Mammary epithelial cell (primary cell): ENCODE measurements around the gene PPP4R2.

DNA sequence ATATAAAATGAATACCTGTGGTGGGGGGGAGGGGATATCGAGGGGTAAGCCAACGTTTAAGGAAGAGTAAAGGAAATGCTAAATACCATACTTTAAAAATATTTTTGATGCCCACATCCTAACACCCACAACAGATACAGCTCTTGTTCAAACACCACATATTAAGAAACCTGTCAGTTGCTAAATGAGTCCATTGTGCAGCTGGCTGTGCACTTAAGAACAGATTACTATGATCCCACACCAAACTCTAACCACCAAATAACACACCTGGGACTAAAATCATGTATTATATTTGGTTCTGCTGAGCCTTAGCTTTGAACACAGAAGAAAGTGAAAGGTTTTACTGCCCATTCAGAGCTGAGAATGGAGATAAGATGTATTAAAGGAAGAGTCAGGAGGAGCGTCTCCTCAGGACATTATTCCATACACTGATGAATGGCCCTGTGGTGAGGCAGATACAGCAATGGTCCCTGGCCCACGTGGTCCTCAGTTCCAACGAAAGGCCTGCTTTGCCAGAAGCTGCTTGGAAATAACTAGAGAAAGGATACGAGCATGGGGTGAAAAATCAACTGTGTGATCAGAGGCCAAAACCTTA lies 515.4 kb downstream of the FOXP1 start:
- CAGE, long polyA plus RNA, result no peak
- RRBS, result no CpG with 5 or more reads among the region's 6 CpGs

GRCh38 chr3:71089246-71089762 lies 494.2 kb downstream of the FOXP1 start:
- CAGE, long polyA plus RNA, result no peak
- RRBS, result no CpG with 5 or more reads among the region's 2 CpGs

DNA sequence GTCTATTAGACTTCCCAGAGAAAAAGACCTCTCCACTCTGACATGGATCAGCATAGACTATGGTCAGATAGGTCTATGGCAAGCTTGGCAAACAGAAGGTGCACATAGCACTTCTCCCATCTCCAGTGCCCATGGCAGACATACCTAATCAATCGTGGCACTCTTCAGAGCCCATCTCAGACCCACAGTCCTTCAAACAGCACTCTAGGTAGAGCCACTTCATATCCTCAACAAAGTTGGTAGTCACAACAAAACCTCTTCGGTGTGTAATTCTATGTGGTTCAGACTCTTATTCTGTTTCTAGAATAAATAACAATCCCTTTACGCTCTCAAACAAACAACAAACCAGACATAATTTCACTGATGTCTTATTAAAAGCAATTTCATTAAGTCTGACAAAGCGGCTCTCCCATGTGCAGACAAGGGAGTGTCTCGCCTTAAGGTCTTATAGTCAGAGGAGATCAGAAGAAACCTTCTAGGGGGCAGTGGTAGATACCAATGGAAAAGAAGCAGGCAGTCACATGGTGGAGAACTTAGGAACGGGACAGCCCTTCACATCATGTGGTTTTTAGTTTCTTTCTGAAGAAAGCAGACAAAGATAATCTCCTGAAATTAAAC lies 483.4 kb downstream of the FOXP1 start:
- CAGE, long polyA plus RNA, result no peak
- RRBS, result no CpG with 5 or more reads among the region's 6 CpGs

DNA sequence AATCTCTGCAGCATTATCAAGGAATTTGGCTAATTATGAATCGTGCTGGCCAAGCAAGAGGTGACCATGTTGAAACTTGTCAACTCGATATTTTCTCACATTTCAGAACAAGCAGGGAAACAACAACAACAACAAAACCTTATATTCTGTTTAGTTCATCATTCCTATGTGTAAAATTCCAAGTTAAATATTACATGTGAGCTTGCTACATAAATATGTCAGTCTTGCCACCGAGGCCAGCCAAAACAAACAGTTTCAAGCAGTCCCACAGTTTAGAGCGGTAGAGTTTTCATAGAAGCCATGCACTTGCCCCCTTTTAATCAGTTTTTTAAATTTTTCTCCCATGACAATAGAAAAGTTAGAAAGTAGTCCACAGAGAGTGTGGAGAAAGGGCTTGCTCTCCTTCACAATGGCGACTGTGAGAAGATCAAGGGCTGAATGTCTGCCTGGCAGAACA lies 420.0 kb downstream of the FOXP1 start:
- CAGE, long polyA plus RNA, result no peak
- RRBS, result no CpG with 5 or more reads among the region's 5 CpGs

DNA sequence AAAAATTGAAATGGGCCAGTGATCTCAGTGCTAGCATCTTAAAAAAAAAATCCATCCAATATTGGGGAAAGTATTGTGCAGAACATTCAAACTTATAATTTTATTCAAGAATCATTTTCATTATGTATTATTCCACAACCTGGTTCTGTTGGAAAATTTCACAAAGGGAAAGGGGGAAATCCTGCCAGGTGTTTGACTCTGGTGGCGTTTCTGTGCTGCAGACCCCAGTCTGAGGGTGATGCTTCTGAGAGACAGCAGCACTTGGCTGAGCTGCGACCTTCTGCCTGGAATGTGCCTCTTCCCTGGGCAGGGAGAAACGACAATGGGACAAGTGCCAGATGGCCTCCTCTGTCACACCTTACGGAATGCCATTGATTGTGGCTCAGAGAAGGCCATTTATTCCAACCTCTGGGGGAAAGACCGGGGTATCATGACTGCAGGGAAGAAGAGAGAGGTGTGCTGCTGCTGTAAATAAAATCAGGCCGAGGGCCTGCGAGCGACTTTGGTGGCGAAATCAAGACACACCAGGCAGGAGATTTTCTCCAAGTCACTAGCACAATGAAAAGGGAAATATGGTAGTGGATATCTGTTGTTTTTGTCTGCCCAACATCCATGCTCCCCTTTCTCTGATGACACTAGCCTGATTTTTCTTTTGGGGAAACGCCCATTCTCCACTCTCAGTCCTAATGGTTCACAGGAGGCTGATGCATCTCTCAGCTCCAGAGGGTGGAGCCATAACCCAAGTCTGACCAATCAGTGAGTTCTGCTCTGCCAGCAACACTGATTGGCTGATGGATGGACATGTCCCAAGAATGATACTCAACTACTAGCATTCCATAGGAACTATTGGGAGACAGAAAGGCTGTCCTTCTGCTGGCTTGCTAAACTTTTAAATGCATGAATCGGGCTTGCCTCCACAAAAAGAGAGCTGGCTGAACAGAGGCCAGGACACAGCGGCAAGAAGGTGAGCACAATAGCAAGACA lies 336.2 kb downstream of the FOXP1 start:
- CAGE, long polyA plus RNA, result no peak
- RRBS, result no CpG with 5 or more reads among the region's 12 CpGs

- CAGE, long polyA plus RNA, result no peak
- RRBS, result 98% methylated on average over 1 of the region's 7 CpGs
Measured at GRCh38 chr3:71299129-71299759, 284.3 kb downstream of the FOXP1 start.

- CAGE, long polyA plus RNA, result no peak
- RRBS, result no CpG with 5 or more reads among the region's 10 CpGs
Measured at GRCh38 chr3:71319583-71320285, 263.8 kb downstream of the FOXP1 start.

- CAGE, long polyA plus RNA, result no peak
- RRBS, result no CpG with 5 or more reads among the region's 5 CpGs
Measured at GRCh38 chr3:71358990-71359571, 224.4 kb downstream of the FOXP1 start.

DNA sequence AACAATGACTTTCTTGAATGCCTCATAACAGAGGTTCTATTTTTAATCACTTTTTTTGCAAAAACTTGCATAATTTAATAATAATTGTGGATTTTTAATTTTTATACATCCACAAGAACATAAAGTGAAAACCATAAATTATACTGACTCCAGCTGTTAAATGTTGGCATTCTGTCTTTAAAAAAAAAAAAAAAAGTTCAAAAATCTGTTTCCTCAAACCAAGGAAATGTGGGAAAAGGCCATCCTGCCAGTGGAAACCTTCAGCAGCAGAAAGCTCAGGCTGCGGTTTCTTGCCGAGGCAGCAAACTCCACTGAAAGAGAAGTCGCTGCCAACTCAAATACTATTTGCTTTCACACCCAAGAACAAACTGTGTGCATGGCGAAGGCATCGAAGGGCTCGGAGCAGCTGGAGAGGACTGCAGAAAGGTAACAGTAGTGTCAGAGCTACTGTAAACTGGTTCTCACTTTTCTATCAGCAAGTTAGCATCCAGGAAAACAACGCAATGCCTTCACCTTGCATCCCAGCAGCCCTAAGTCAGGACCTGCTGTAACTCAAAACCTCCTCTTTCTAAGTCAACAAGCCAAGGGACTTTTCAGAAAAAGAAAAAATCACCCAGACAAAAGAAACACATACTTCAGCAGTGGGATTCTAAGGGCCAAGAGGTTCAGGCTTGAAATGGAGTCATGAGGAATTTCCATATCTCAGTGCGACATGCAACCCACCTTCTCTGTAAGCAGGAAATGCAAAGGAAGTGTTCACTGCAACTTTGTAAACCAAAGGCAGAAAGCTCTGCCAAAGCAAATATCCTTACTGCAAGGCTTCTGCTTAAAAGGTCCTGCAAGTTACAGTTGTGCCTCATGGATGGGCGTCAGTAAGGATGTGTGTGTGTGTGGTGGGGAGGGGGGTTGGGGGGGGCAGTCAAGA lies 193.6 kb downstream of the FOXP1 start:
- CAGE, long polyA plus RNA, result no peak
- RRBS, result no CpG with 5 or more reads among the region's 9 CpGs

DNA sequence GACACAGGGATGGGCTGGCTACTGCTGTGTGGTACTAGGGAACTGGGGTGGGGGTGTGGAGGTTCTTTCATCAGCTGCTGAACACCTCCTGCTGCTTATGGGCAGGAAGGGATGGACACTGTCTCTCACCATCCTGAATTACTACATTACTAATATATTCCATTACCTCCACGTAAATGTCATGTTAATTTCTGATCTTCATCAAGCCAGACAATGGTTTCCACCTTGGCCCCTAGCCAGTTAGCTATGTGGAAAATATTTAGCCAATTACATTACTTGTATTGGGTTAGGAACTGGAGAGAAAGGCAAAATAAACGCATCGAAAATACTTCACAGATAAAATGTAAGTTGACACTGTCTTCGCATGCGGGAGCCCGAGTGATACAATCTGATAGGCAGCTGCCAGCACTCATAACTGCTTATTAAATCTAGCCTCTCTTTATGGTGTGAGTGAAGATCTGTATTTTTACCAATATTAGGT lies 95.1 kb downstream of the FOXP1 start:
- CAGE, long polyA plus RNA, result no peak
- RRBS, result no CpG with 5 or more reads among the region's 6 CpGs

- CAGE, long polyA plus RNA, result no peak
- RRBS, result no CpG with 5 or more reads among the region's 10 CpGs
Measured at GRCh38 chr3:71755224-71755557, 1.5 kb downstream of the GPR27 start.

GRCh38 chr3:72099975-72101236 lies 315.5 kb upstream of the PROK2 start:
- CAGE, long polyA plus RNA, result no peak
- RRBS, result 50% methylated on average over 3 of the region's 43 CpGs

DNA sequence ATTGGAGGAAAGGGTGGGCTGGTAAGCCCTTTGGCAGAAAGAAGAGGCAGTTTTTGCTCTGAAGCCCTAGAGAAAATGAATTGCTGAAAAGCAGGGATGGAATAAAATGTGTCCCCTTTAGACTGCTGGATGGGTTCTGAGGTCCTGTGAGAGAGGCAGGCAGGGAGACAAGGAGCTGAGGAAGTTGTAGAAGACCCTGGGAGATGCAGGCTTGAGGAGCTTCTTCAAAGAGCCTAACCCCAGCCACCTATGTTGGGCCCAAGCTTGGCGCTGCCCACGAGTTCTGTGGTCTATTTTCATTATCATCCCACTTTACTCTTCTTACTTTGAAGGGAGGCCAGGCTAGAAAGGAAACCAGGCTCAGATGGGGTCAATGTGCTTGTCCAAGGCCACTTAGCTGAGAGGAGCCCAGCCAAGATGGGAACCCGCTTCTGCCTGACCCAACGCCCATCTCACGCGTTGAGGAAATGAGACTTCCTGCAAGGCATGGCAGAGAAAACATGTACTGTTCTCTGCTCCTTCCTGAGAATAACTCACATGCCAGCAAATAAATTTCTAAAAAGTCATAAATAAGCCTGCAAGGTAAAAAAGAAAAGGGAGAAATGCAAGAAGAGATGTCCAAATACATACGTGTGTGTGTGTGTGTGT lies 486.2 kb upstream of the PROK2 start:
- CAGE, long polyA plus RNA, result no peak
- RRBS, result no CpG with 5 or more reads among the region's 7 CpGs

- CAGE, long polyA plus RNA, result no peak
- RRBS, result no CpG with 5 or more reads among the region's 23 CpGs
Measured at GRCh38 chr3:72336871-72337490, 511.3 kb downstream of the SHQ1 start.

DNA sequence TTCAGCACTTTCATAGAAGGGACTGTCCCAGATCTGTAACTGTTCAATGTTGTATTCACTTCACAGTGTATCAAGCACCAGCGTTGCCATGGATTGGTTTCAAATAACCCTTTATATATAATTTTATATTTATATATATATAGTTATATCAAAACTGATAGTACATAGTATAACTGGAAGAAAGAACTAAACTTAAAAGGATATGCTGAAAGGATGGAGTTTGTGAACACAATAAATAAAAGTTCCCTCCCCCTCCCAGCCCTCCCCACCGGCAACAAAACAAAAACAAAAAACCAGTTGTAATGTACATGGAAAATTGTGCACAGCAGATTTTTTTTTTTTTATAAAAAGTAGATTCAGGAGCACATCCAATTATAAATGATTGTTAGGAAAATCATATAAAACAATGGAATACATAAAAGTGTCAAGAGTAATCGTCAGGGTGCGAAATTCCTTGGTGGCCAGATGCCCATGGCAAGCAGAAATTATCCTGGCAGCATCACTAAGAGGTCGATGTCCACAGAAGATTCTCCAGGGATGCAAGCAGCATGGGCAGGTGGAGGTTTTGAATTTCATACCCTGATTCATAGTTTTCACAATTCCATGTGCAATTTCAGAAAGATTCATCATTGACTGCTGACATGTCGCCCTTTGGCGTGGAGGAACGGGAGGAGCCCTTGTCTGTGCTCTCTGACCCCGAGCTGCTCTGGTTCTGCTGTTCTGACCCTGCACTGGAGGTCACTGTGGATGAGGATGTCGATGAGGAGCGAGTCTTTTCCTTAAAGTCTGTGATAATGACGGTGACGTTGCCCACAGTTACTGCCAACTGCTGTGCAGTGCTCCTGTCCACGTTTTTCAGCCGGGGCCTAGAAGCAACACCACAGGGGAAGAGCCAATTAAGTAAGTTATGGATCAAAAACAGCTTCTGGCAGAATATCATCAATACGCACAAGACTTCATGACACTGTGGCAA lies 470.2 kb downstream of the SHQ1 start:
- CAGE, long polyA plus RNA, result no peak
- RRBS, result no CpG with 5 or more reads among the region's 16 CpGs

GRCh38 chr3:72441015-72441640 lies 407.1 kb downstream of the SHQ1 start:
- CAGE, long polyA plus RNA, result no peak
- RRBS, result no CpG with 5 or more reads among the region's 5 CpGs

- CAGE, long polyA plus RNA, result no peak
- RRBS, result no CpG with 5 or more reads among the region's 11 CpGs
Measured at GRCh38 chr3:72740060-72741013, 107.9 kb downstream of the SHQ1 start.

DNA sequence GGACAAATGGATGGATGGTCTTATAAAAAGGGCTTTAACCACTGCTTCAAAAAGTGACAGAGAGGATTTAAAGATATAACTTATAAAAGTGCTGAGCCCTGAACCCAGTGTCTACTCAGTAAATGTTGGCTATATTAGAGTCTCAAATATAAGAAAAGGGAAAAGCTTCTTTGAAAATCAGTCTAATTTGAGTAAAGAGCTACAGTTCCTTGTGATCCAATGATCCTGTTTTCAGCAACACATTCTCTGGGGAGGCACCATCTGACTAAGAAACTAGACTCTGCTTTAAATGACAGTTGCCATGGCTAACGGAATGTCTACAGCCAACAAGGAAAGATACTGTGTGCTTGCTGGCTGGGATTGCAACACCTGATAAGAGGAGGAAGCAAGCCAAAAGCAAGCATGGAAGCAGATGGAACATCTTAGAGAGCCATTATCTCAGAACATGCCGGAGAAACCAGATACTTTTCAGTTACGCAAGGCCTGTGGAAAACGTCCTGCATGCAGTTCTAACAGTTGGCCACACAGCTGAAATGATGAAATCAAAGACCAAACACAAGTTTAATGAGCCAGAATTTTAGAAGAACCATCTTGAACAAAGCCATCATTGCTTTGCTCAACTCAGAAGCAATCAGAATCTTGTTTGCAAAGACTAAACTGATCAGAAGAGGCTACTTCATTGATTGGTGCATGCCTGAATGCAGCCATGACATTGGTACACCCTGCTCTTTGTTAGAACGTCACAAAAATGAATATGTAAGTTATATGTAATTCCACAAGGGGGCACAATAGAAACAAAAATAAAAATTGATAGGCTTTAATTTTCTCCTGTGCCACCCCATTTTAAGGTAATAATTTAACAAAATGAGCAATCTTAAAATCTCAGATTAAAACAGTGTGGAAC lies 50.7 kb downstream of the GXYLT2 start:
- CAGE, long polyA plus RNA, result no peak
- RRBS, result no CpG with 5 or more reads among the region's 5 CpGs

GRCh38 chr3:72965855-72966166 lies 30.8 kb upstream of the PPP4R2 start:
- CAGE, long polyA plus RNA, result no peak
- RRBS, result no CpG with 5 or more reads among the region's 3 CpGs

DNA sequence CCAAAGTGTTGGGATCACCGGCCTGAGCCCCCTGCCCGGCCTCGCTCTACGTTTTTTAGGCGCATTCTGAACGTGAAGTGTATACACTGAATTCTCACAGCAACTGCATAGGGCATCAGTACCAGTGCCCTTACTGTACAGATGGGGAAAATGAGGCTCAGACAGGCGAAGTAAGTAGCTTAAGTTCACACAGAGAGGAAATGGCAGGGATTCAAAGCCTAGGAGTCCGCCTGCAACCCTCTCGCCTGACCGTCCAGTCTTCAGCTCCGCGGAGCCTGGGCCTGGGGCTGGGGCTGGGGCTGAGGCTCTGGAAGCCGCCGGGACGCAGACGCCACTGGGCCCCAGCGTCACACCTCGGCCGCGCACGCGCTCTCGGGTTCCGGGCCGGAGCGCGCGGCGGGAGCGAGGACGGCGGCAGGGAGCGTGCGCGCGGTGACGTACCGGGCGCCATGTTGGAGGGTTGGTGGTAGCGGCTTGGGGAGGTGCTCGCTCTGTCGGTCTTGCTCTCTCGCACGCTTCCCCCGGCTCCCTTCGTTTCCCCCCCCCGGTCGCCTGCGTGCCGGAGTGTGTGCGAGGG lies at the start of gene PPP4R2:
PPP4R2 (plus strand) TSS at position 443 of the 577 bp plus-strand sequence.
- CAGE, long polyA plus RNA, result no peak
- RRBS, result 2% methylated on average over 33 of the region's 51 CpGs